Spinal cord (tissue), 3 donors: ENCODE data around the gene TMEM100.

GRCh38 chr17:55699060-55699669 lies 23.5 kb downstream of the TMEM100 start:
- PRO-cap, result no peak
- RAMPAGE, long total RNA, result no peak

DNA sequence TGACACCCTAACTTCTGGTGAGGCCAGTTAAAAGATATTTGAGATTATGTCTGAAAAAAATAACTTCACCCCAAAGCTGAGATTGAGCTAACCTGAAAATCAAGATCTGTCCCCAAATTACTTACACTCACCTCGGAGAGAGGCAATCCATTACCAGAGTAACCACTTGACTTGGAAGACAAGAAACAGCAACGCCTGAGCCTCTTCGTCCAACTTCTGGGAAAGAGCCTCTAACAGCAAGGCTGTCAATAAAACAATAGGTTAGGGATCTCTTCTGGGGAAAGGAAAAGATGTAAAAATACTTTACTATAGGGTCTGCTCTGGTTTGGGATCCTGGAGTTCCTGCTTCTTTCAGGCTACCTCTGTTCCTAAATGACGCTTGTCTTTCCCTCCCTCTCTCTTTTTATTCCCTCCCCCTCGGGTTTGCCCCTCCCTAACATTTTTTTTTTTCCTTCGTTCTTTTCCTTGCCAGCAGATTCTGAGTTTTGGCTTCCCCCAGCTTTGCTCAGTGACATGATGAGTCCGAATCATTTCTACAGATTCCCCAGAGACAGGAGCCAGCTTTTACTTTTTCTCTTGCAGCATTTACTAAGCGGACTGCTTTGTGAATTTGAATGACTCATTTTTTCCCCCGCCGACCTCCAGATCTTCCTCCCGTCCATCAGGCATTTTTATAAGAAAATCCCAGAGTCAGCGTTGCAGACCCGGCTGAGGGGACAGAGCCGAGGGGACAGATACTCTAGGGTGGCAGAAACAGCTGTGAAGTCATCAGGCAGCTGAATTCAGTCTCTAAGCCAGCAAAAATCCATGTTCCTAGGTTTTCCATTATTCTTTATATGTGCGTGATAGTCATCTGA lies at the start of gene TMEM100:
TMEM100 (minus strand) TSS at position 377 of the 857 bp plus-strand sequence.
- PRO-cap, result no peak
- RAMPAGE, long total RNA, result no peak

GRCh38 chr17:55731322-55732335 lies 9.0 kb upstream of the TMEM100 start:
- PRO-cap, result no peak
- RAMPAGE, long total RNA, result no peak

GRCh38 chr17:56369695-56369986 lies 216.4 kb downstream of the ANKFN1 start:
- PRO-cap, result no peak
- RAMPAGE, long total RNA, result no peak

- PRO-cap, result no peak
- RAMPAGE, long total RNA, result no peak
Observed at GRCh38 chr17:56597357-56597946, 4.0 kb downstream of the NOG start.

GRCh38 chr17:56751351-56751717 lies 82.4 kb downstream of the C17orf67 start:
- PRO-cap, result no peak
- RAMPAGE, long total RNA, result no peak

- PRO-cap, result no peak
- RAMPAGE, long total RNA, result no peak
Observed at GRCh38 chr17:56754876-56755251, 78.9 kb downstream of the C17orf67 start.

DNA sequence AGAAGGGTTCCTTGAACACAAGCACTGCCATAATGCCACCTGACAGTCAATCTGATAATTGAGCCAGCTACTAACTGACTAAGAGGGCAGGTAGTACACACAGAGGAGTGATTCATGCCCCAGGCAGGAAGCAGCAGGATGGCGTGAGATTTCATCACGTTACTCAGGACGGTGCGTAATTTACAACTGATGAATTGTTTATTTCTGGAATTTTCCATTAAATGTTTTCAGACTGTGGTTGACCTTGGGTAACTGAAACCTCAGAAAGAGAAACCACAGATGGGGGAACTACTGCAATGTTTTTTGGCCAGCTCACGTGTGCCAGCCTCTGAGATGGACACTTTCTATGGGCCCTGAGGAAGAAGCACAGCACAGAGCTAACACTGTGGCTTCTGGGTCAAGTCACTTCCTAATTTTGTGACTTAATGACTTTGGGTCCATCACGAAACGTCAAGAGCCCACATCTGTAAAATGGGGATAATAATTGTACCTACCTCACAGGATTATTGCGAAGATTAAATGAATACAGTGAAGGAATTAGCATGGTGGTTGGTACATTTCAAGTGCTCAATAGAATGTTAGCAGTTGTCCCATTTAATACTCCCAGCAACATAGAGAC lies 46.6 kb downstream of the C17orf67 start:
- PRO-cap, result no peak
- RAMPAGE, long total RNA, result no peak

DNA sequence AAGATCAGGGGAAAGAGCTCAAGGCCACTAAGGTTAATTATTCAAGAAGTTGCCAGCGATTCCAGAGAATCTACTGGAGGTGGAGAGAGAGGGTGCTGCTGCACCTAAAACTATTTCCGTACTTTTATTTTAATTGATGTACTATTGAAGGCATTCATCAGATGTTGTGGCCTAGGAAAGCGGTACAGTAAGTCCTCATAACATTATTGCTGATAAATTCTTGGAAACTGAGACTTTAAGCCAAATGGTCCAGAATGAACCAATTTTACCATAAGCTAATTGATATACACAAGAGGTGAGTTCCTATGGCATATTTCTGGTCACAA lies 13.9 kb downstream of the C17orf67 start:
- PRO-cap, result no peak
- RAMPAGE, long total RNA, result no peak

- PRO-cap, result no peak
- RAMPAGE, long total RNA, result no peak
Observed at GRCh38 chr17:56822754-56823383, 10.9 kb downstream of the C17orf67 start.

DNA sequence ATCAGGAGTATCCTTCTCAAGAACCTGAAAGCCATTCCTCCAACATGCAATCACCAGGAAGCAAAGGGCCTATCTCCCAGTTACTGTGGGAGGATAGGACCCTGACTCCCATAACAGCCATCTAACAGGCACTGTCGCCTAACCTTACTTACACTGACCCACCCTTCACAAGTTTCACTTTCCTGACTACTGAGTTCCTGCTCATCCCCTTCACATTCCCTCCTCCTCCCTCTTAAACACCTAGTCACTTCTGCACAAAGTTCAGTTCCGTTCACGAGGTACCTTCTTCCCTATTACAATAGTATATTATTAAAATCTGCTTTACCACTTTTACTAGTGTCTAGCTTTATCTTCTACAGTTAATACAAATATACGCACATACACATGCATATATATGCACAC lies 1.2 kb downstream of the C17orf67 start:
- PRO-cap, result no peak
- RAMPAGE, long total RNA, result no peak

DNA sequence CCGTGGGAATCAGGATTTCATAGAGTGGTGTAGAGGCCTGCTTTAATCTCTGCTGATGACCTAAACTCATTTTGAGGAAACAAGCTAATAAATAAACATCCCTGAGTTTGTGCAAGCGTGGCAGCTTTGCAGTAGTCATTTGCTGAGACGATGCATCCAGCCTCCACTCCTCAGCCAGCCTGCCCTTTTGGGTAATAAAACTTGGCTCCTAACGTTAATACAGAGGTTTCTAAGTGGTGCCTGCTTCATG lies 1.3 kb downstream of the DGKE start:
- PRO-cap, result no peak
- RAMPAGE, long total RNA, result no peak

- PRO-cap, result no peak
- RAMPAGE, long total RNA, result no peak
Observed at GRCh38 chr17:56890081-56890485, 23.8 kb downstream of the TRIM25 start.

- PRO-cap, result no peak
- RAMPAGE, long total RNA, result no peak
Observed at GRCh38 chr17:57073604-57073999, 11.4 kb upstream of the AKAP1 start.

GRCh38 chr17:57278717-57279434 lies 22.6 kb downstream of the MSI2 start:
- PRO-cap, result no peak
- RAMPAGE, long total RNA, result no peak

DNA sequence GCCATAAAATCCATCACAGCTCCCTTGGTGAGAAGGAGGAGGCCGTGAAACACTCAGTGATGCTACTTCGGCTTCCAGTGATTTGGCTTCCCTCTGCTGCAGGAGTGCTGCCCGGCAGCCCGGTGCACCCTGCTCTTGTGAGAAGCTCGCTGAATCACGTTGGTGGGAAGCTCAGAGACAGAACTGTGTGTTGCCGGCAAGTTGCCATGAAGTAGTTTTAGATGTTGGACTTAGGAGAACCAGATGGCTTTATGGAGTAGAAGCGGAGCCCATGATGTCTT lies 33.3 kb downstream of the MSI2 start:
- PRO-cap, result no peak
- RAMPAGE, long total RNA, result no peak

DNA sequence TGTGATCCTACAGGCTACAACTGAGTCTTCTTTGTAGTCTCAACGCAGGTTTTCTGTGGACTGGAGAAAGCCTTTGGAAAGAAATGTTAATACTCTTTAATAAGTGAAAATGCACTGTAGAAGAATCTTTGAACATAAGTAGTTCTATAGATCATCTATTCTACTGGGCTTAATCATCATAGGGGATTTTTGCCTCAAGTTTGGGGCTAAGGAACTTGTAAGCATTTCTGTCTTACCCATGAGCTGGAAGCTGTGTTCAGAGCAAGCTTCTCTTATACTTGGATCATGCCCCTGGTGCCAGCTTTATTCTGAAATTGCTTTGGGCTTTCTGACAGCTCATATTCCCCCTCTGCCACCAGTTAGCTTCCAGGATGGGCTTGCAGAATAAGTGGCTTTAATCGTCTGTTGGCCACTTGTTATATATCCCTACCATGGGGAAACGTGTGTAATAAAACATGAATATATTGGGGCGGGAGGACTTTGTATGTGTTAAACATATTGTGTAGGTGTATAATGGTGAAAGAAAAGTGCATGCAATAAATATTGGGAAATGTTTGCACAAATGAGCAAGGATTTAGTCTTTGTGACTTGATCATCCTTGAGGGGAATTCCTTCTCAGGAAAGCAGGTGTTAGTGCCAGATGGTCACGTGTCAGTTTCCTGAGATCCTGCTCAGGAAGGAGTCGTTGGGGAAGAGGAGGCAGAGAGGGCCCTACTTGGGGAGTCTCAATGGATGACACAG lies 52.9 kb downstream of the MSI2 start:
- PRO-cap, result no peak
- RAMPAGE, long total RNA, result no peak

DNA sequence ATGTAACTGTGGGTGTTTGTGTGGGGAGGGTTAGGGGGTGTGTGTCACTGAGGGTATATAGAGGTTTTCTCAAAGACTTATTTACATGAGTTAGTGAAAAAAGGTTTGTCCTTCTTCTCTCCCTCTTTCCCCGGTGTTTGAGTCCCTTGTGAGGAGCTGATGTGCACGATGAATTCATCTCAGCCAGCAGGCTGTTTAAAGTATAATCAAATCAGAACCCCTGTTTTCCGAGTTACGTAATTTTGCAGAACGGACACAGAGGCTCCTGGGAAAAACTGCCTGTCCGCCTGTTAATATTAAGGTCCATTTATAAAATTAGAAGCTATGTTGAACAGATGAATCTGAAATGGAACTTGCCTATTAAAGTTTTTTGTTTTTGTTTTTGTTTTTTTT lies 73.2 kb downstream of the MSI2 start:
- PRO-cap, result no peak
- RAMPAGE, long total RNA, result no peak

DNA sequence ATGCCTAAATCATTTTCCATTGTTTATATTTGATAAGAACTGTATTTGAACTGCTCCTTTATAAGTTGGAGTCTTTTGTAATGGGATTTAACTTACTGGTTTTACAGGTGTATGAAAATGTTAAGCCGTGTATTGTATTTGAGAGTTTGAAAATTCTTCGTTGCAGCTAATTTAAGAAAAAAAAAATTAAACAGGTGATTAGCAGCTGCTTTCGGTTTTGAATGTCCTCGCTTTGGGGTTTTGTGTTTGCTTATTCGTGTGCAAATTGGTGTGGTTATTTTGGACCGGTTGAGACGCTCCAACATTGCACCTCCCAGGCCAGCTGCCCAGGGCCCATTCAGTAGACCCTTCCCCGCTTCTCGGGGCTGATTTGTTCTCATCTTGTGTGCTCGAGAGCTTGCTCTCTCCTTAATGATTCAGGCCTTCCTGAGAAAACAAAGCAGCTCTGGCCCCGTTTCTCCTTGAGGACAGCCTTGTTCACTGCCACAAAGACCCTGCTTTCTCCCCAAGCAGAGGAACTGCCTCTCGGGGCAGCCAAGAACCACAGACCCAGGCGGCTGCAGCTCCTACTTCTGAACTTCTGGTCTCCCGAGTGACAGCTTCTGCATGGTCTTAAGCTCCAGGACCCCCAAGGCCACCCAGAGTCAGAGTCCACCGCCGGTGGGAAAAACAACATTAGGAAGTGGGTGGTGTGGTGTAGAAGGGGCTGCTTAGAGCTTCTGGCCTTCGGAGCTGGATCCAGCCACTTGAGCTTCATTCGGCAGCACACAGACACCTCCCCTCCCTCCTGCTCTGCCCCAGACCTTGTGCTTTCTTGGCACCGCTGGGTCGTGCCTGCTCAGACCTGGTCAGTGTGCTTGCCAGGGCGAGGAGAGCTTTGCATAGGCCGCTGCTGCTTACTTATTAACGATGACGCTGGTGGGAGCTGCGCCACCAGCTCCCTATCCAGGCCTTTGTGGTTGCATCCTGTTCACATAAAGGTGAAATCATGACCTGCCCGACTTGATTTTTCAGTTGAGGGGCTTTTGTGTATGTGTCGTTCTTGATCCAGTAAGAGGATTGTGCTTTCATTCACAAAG lies 100.7 kb downstream of the MSI2 start:
- PRO-cap, result no peak
- RAMPAGE, long total RNA, result no peak

GRCh38 chr17:57405867-57406702 lies 149.8 kb downstream of the MSI2 start:
- PRO-cap, result no peak
- RAMPAGE, long total RNA, result no peak